Umbilical cord (tissue), 2 donors: ENCODE measurements around a stretch of chr4.

- RAMPAGE, long total RNA: no peak
Measured at GRCh38 chr4:173412921-173413349, 14.0 kb upstream of the SCRG1 start.

DNA sequence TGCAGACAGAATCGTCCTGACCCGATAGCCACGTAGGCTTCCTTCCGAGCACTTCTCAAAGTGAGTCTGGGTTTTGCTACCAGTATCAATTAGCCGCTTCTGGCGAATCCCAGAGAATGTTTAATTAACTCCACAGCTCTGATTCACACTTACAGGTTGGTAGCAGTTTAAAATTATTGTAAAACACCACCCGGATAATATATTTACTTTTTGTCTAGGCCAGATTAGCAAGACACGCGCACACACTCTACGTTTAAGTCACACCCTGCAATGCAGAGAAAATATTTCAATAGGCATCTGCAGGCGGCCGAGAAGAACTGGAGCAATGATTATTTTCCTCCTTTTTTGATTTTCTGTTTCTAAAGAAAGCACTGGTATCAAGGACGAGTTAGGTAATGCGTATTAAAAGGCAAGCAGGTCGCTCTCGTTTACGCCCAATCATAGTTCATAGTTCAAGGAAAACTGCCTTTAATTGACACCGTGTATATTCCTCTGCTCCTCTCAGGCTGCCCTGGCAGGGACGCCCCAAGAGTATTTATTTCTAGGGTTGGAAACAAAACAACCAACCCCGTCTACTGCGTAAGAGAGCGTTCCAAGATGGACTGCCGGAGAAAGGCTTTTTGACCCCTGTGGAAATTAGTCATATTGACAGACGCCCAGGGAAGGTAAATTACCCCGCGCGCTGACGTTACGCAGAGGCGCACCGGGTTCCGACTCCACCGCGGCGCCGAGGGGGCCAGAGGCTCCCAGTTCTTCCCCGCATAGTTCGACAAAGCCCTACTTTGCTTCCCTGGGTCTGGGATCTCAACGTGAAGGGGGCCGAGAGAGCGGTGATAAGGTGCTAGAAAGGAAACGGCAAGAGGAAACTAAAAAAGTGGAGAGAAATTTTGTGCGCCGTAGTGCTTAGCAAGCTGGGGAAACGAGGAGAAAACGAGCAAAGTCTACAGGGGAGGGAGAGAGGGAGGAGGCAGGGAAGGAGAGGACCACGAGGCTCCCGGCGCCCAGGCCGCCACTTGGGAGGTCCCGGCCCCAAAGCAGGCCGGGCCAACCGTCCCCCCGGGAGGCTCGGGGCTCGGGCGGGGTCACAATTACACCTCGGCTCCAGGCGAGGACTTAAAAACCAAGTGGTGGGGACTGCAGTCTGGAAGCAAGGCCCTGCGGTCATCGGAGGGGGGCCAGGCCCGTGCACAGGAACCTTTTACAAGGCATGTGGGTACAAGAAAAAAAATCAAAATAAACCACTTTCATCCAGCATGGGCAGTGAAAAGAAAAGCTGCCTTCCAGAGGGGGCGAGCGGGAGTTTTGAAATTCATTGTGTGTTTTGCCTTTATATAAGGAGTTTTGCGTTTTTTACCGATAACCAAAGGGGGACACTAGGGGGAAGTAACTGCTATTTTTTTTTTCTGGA, 13.4 kb downstream of the HAND2 start:
- RAMPAGE, long total RNA: no peak

- RAMPAGE, long total RNA: no peak
Measured at GRCh38 chr4:173520860-173521450, 9.1 kb downstream of the HAND2 start.

GRCh38 chr4:173528834-173529901, 861 bp downstream of the HAND2 start:
- RAMPAGE, long total RNA: no peak

- RAMPAGE, long total RNA: no peak
Measured at GRCh38 chr4:173530854-173531607, 1.0 kb upstream of the HAND2 start.

DNA sequence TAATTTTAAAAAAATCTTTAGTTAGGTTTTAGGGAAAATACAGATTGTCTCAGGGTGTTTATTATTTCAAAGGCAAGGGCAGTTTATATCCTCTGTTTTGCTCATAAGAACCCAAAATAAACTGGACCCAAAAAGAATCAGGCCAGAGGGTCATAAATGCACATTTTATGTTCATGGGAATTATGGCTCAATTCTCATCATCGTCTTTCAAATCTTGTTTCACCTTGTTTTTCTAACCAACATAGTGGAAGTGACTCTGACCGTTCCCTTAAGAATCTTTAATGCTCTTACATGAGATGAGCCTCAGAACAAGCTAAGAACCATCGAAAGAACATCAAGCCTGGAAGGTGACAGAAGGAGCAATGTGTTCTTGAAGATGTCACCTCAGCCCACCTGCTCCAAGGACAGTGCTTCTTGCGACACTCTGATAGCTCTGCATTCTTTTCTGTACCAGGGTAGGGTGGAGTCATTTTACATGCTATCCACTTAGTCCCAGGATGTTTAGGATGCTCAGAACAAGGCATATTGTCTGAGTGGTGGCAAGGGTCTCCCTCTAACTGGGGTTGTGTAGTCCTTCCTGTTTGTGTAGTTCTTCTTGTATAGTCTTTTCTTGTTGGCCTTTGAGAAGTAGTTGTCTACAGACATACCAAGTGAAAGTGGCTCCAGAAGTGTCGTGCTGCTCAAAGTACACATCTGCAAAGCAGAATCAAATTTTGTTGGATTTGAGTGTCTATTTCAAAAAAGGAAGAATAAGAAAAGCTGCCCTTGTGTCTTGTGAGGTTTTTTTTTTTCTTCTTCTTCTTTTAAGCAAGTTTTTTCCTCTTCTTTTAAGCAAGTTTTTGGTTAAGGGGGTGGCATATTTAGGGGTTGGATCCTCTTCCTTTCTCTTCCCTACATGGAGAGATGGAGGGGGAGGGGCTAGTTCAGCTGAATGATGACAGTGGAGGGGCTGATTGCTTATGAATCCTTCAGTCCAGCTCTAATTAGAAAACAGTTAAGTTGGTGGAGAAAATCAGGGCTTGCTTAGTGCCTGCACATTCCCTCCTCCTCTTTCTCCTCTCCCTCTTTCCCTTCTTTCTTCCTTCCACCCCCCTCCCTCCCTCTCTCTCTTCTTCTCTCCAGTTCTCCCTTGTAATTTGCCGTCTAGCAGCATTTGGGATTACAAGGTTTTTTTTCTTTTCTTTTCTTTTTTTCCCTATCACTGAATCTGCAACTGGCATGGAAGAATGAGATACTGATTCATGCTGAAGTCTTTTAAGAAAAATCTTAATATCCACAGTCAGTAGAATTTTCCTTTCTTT, 4.1 kb upstream of the HAND2 start:
- RAMPAGE, long total RNA: no peak

GRCh38 chr4:173536375-173536719, 6.3 kb upstream of the HAND2 start:
- RAMPAGE, long total RNA: no peak

- RAMPAGE, long total RNA: no peak
Measured at GRCh38 chr4:173608440-173609376, 78.7 kb upstream of the HAND2 start.

DNA sequence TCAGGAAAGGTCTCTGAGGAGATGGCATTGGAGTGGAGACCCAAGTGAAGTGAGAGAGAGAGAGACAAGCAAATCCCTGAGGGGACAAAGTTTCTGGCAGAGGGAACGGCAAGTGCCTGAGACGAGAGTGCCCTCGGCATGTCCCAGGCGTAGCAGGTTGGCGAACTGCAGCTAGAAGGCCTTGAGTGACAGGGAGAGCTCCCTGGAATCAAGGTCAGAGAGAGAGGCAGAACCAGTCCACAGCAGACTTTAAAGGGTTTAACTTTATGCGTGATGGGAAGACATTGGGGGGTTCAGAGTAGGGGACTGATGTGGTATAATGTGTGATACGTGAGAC, 150.3 kb upstream of the HAND2 start:
- RAMPAGE, long total RNA: no peak

- RAMPAGE, long total RNA: no peak
Measured at GRCh38 chr4:173746413-173746812, 216.4 kb upstream of the HAND2 start.

GRCh38 chr4:173947565-173948028, 335.9 kb downstream of the FBXO8 start:
- RAMPAGE, long total RNA: no peak

- RAMPAGE, long total RNA: no peak
Measured at GRCh38 chr4:174152546-174153191, 130.8 kb downstream of the FBXO8 start.

GRCh38 chr4:174216879-174218131, 66.2 kb downstream of the FBXO8 start:
- RAMPAGE, long total RNA: no peak

- RAMPAGE, long total RNA: no peak
Measured at GRCh38 chr4:174521885-174522216, 437 bp downstream of the HPGD start.

GRCh38 chr4:174545220-174545855, 23.1 kb upstream of the HPGD start:
- RAMPAGE, long total RNA: no peak

GRCh38 chr4:174778396-174778745, 50.7 kb downstream of the GLRA3 start:
- RAMPAGE, long total RNA: no peak

- RAMPAGE, long total RNA: no peak
Measured at GRCh38 chr4:176237306-176237926, 31.6 kb downstream of the ASB5 start.

DNA sequence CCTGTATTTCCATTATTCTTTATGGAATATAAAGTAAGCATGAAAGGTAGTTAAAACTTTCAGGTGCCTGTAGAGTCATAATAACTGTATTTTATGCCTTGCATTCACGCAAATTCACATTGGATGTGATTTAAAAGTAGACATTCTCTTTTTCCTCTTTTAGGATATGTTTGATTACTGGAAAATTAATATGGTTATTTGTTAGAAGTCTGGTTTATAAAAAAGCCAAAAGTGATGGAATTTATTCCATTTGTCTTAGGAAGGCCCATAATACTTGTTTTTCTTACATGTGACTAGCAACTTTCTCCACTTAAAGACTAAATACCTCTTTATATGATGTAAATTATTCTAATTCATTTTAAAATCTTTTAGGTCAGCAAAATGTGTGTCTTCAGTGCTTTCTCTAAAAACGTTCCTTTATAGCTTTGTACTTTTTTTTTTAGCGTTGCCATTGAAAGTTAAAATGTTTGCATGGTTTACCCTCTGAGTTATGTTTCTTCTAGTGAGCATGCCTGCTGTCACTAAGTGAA, 8.9 kb downstream of the SPCS3 start:
- RAMPAGE, long total RNA: no peak

- RAMPAGE, long total RNA: no peak
Measured at GRCh38 chr4:176329727-176330673, 10.2 kb downstream of the SPCS3 start.

- RAMPAGE, long total RNA: no peak
Measured at GRCh38 chr4:176331947-176333169, 12.6 kb downstream of the SPCS3 start.